Vermiform appendix (tissue), 1 donor: Measurements from ENCODE around the gene TULP4.

- PRO-cap, result no peak
Observed at GRCh38 chr6:157527372-157528050, 146.5 kb downstream of the ZDHHC14 start.

DNA sequence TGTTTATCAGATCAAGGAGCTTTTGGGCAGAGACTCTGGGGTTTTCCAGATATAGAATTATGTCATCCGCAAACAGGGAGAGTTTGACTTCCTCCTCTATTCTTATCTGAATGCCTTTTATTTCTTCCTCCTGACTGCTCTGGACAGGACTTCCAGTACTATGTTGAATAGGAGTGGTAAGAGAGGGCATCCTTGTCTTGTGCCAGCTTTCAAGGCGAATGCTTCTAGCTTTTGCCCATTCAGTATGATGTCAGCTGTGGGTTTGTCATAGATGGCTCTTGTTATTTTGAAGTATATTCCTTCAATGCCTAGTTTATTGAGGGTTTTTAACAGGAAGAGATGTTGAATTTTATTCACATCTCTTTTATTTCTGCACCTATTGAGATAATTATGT, 198.8 kb downstream of the ZDHHC14 start:
- PRO-cap, result unidirectional peak, plus-strand start at position 121 of the sequence

GRCh38 chr6:157647336-157648137, 175.5 kb upstream of the SNX9 start:
- PRO-cap, result no peak

- PRO-cap, result no peak
Observed at GRCh38 chr6:157757388-157757790, 65.7 kb upstream of the SNX9 start.

- PRO-cap, result no peak
Observed at GRCh38 chr6:157761661-157761968, 61.4 kb upstream of the SNX9 start.

DNA sequence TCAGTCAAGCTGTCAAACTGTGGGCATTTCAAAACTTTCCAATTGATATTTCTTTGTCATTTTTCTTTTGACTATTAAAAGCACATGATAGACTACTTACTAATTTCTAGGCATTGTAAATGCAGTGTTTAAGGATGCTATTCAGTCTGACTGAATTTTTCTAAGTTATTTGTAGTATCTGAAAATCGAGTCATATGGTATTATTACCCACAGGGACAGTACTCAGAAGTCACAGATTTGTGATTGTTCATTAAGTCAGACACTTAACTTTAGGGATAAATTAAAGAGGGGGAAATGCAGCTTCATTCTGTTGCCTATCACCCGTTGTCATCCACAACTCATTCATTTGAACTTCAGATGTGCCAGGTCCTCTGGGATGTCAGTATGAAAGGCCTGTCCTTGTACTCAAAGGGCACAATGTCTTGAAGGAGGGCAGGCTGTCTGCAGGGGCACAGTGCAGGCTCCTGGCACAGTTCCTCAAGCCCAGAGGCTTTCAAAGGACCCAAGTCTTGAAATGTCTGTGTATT, 9.0 kb downstream of the SNX9 start:
- PRO-cap, result no peak

- PRO-cap, result no peak
Observed at GRCh38 chr6:157874248-157874978, 51.4 kb downstream of the SNX9 start.

GRCh38 chr6:158011520-158012071, 29.9 kb downstream of the SYNJ2 start:
- PRO-cap, result no peak

DNA sequence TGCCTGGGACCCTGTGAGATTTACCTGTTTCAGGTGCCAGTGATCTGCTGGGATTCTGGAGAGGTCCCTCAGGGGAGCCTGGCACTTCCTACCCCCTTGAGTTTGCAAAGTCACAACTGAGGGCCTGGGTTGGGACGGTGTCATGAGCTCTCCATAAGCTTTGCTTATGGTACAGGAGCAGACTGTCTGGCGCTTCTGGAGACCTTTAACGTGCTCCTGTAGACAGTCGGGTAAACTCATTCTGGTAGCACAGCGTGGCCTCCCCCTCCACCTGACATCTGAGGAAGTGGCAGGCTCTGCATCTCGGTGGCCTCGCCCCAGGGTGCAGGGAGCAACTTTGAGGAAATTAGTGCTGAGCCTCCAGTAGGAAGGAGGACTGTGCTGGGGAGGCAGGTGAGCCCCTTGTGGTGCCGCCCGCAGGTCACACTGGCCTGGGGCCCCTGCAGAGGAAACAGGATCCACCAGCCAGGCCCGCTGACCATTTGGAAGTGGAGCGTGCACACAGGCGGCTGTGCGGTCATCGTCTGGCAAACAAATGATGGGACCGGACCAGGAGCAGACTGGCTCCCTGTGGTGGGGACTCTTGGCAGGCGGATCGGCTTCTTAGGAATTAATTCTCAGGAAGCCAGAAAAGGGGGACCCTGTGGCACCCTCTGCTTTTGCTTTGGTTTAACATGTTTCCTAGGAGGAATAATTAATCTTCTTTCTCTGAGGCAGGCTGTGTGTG, 57.9 kb downstream of the SYNJ2 start:
- PRO-cap, result no peak

DNA sequence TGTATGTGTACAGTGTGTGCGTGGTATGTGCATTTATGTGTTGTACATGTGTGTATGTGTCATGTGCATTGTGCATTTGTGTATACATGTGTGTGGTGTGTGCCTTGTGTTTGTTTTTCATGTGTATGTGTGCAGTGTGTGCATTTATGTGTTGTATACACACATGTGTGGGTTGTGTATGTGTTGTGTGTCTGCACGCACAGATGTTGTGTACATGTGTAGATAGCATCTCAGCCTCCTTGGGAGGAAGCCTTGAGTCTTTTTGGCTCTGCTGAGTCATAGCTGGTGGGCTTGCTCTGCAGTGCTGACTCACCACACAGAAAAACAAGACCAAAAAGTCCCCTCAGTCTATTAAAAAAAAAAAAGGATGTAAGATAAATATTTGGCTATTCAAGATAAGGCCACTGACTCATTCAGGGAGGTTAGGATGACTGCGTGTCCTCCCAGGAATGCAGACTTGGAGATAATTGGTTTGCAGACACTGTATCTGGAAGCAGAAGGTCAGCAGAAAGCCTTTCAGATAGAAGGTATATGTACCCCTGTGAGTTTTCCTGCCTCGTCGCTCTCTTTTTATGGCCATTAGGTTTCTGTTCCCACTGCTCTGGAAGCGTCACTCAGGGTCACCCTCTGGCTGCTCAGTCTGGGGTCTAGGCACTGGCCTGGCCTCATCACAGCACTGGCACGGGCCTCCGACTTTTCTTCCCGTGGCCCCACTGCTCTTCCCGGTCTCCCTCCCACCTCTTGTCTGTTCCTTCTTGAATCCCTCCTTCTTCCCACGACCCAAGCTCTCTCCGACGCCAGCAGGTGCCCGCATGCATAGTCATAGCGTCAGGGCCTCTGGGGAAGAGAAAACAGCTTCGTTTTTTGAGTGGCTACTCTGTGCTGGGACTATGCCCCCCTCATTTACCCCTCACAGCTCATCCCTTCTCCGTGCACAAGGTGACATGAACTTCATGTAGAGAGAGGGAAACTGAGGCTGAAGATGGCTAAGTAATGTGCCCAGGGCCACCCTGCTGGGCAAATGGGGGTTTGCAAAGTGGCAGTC, 58.8 kb downstream of the SYNJ2 start:
- PRO-cap, result unidirectional peak, plus-strand start at position 454 of the sequence; unidirectional peak, plus-strand start at position 492 of the sequence

DNA sequence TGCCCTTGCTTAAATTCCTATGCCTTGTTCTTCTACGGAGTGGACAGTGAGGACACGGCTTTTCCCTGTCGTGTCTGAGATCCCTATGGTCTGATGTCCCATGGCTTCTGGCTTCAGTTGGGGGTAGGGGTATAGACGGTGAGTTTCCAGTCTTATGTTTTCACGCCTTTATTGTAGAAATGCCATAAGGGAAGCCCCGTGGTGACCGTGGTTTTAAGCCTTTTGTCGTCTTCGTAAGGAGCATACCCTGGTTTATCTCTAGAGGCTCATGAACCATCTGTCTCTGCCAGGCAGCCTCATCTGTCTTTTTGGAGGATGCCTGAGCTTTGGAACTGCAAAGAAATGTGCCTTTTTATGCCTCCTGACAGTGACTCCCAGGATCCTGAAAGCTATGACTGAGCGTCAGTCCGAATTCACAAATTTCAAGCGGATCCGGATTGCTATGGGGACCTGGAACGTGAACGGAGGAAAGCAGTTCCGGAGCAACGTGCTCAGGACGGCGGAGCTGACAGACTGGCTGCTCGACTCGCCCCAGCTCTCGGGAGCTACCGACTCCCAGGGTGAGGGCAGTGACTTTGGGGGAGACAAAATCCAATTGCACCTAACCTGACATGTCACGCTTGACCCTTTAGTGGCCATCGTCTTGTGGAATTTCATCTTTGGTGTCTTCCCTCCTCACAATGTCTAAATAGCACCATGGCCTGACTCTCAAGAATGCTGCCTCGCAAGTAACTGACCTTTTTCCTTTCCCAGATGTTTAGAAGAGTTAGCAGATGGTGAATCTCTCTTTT, 84.6 kb downstream of the SYNJ2 start:
- PRO-cap, result no peak

GRCh38 chr6:158087464-158087847, 80.6 kb downstream of the SERAC1 start:
- PRO-cap, result no peak

- PRO-cap, result no peak
Observed at GRCh38 chr6:158183516-158183981, 15.4 kb downstream of the GTF2H5 start.

GRCh38 chr6:158284158-158284825, 28.0 kb upstream of the TULP4 start:
- PRO-cap, result no peak

- PRO-cap, result no peak
Observed at GRCh38 chr6:158285227-158286096, 26.8 kb upstream of the TULP4 start.

DNA sequence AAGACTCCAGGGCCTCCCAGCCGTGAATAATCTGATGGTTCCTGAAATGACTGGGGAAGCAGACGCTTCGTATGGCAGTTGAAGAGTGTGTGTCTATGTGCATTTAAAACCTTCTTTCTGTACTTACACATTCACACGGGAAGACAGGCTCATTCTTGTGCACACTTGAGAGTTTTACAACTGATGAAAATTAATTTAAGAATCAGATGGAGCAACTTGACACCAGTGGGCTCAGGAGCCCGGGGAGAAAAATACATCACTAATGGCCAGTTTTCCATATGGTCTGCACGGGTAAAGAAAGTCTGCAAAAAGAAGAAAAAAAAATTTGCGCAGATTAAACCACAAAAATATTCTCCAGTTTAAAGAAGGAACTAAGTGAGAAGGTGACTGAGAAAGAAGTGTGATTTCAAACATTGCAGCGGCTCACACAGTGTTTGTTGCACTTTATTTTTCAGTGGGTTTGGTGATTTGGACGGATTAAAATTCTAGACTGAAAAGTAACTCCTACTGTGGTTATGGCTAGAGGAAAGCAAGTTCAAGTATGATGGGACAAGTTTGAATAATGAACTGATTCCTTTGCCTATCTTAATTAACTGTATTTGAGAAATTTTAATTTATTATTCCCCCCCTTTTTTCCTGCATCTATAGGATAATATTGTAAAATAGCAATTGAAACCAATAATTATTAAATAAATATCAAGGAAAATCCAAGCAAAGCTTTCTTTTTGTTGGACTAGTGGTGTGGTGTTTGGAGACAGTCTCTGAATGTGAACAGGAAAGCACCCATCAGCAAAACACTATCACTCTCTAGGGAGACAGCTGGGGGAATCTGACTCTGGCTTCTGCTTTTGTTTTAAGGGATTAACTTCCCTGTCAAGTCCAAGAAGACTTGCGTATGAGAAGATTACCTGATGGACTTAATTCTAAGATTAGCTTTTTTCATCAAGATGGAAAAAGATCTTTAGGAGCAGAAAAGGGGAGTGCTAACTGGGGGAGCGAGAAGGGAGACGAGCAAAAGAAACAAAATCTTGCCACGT, at the start of gene TULP4:
TULP4 (plus strand) TSS at position 409 of the 1,037 bp plus-strand sequence.
- PRO-cap, result no peak

DNA sequence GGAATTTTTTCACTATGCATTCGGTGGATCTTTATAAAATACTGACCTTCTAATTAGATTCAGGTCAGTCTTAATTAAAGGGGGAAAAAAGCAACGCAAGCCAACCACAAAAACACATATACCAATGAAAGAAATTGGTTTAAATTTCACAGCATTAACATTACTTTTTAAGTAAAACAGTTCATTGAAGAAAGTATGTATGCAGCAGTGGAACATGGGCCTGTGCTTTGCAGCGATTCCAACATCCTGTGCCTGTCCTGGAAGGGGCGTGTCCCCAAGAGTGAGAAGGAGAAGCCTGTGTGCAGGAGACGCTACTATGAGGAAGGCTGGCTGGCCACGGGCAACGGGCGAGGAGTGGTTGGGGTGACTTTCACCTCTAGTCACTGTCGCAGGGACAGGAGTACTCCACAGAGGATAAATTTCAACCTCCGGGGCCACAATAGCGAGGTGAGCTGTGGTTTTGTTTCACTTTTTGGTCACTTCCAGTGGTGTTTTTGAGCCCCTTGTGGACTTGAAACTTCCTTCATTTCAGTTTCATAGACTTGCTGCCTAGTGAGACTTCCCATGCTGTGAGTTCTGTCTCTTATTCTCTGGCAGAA, 1.7 kb downstream of the TULP4 start:
- PRO-cap, result no peak

DNA sequence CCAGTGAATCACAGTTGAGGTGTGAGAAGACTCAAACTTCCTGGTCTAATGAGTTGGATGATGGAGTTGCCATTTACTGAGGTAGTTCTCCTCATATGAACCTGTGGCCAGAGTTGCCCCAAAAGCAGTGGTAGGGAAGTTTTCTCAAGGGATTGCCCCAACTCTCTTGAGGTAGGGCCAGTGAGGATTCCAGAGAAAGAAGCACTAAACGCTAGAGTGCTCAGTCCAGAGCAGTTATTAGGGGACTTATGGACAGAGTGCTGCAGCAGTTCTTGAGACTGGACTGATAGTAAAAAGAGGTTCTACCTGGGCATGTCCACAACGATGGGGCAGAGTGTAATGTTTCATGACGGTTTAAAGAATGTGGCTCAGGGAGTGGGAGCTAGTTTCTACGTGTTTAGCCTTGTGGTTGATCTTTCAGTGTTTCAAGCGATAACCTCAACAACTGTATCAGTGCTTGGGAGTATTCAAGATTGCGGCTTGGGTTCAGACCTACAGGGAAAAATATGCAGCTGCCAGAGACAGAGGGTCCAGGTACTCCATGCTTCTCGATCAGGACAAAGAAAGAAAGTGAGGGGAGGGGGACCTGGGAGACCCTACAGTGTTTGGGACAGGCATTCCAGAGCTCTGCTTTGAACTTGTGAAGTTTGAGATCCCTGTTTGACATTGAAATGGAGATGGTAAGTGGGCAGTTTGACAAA, 67.1 kb downstream of the TULP4 start:
- PRO-cap, result no peak

- PRO-cap, result no peak
Observed at GRCh38 chr6:158631668-158632056, 12.9 kb downstream of the DYNLT1 start.

- PRO-cap, result no peak
Observed at GRCh38 chr6:158648646-158649163, 1.1 kb upstream of the SYTL3 start.